ENCODE data around the genes PECAM1 and CEP112.

- PRO-cap, 2 experiments, result no peak in any of the 2 experiments
Measured at GRCh38 chr17:64038646-64039087, 18.2 kb upstream of the ICAM2 start.

GRCh38 chr17:64082564-64082830 lies 47.4 kb downstream of the ERN1 start:
- PRO-cap, 2 experiments, result no peak in any of the 2 experiments

DNA sequence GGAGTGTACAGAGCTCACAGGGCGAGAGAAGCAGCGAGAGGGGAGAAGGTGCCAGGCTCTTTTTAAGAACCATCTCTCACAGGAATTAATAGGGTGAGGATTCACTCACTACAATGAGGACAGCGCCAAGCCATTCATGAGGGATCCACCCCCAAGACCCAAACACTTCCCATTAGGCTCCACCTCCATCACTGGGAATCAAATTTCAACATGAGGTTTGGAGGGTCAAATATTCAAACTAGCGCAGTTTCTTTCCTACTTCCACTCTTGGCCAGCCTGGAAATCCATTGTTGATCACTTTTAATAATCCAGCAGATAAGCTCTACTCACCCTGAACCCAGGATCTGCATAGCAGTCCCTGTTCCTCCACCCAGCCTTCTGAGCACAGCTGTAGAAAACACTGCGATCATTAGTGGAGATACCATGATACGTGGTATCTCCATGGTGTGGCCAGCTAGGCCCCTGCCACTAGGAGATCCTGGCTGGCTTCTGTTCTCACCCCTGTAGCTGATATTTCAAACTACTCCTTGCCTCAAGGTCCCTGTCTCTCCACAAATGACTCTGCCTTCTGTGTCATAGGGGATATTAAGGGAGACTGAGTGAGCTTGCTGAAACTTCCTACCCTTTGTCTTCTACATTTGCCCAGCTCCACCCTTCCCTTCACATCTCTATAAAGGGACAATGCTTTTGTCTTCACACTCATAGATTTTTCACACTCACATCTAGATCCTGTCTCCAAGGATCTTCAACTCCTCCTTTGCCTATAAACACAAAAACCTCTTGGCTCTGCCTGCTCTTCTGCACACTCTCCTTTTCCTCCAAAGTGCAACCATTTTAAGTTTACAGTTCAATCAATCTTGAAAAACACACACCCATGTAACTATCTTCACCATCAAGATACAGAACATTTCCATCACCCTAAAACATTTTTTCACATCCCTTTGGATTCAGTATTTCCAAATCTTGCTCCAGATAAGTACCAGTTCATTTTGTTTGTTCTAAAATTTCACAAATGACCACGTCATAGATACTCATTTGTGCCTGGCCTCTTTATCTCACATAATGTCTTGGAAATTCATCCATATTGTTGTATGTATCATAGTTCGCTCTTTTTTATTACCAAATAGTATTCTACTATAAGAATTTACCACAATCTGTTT lies 44.2 kb downstream of the ERN1 start:
- PRO-cap, 2 experiments, result peak in 1 of 2 experiments; most common plus-strand start position 702 of the sequence (in 1); most common minus-strand start position 557 of the sequence (in 1)

DNA sequence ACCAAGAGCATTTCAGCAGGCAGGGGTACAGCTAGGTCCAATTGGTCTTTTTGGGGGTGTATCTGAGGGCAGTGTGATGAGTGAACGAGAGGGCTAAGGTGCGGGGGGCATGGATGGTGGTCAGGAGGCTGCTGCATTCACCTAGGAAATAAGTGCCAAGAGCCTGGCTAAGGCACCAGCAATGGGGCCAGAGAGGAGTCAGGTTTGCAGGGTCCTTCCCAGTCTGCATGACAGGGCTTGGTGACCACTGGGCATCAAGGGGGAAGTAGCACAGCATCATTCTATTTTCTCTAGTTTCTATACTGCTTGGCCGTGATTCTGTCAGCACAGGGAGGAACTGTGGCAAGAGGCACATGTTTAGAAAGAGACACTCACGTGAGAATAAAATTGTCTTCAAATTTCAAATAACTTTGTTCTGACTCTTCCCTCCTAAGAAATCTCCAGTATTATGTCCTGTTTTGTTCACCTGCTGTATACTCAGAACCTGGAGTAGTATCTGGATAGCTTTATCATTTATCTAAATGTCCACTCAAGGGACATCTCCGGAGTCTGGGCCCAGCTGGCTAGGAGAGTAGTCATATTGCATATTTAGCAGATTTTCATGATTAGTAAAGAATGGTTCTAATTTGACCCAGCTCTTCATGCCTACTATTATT lies 37.8 kb downstream of the ERN1 start:
- PRO-cap, 2 experiments, result no peak in any of the 2 experiments

GRCh38 chr17:64237758-64238095 lies 25.3 kb downstream of the TEX2 start:
- PRO-cap, 2 experiments, result no peak in any of the 2 experiments

GRCh38 chr17:64277801-64278280 lies 14.8 kb upstream of the TEX2 start:
- PRO-cap, 2 experiments, result peak in 1 of 2 experiments; most common minus-strand start chr17:64278027 (in 1)

- PRO-cap, 2 experiments, result no peak in any of the 2 experiments
Measured at GRCh38 chr17:64356803-64357634, 33.6 kb downstream of the PECAM1 start.

DNA sequence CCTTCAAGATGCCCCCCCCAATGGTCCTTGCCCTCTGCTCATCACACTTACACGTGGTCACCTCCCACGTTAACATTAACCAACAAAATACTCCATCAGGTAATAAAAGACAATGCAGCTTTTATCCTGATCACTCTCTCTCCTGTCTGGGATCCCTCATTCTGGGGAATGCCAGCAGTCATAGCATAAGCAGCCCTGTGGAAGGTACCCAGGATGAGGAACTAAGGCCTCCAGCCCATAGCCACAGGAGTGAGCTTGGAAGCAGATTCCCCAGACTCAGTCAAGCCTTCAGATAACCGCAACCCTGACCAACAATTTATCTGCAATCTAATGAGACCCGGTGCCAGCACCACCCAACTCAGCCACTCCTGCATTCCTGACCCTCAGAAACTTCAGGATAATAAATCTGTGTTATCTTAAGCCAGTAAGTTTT lies 6.3 kb downstream of the PECAM1 start:
- PRO-cap, 2 experiments, result no peak in any of the 2 experiments

GRCh38 chr17:64384930-64386087 lies 5.4 kb downstream of the PECAM1 start:
- PRO-cap, 2 experiments, result peak in 1 of 2 experiments; most common plus-strand start chr17:64385450 (in 1); most common minus-strand start chr17:64384981 (in 1)

- PRO-cap, 2 experiments, result peak in 2 of 2 experiments; most common plus-strand start chr17:64390791 (in 1); most common minus-strand start chr17:64390860 (in 2)
Measured at GRCh38 chr17:64389940-64391066, at the start of gene PECAM1. PECAM1 (minus strand) TSS chr17:64390860.

GRCh38 chr17:64496458-64496701 lies 474 bp downstream of the POLG2 start:
- PRO-cap, 2 experiments, result no peak in any of the 2 experiments

- PRO-cap, 2 experiments, result no peak in any of the 2 experiments
Measured at GRCh38 chr17:64530431-64531345, 23.9 kb downstream of the CEP95 start.

DNA sequence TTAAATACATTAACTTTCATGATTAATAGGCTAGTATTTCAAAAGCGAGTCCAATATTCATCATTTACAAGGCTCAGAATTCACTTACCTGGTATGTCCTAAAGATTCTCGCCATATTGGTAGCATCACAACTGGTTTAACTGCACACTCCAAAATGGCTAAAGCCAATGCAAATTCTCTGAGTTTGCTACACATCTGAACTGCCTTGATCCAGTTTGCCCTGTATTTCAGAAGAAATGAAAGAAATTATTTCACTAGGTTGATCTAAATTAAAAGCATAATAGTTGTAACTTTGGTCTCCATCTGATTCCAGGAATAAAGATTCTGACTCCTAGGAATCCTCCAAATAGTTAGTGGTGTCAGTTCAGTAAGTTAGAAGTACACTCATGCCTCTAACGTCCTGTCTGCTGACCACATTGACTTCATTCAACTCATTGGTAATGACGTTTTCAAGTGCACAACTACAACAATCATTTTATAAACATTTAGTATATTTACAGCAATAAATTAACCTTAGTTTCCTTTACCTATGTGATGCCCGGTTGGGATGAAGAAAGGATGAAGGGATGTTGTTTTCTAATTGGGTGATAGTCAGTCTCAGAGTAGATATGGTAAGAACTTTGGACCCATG lies 99.8 kb upstream of the SMURF2 start:
- PRO-cap, 2 experiments, result no peak in any of the 2 experiments

DNA sequence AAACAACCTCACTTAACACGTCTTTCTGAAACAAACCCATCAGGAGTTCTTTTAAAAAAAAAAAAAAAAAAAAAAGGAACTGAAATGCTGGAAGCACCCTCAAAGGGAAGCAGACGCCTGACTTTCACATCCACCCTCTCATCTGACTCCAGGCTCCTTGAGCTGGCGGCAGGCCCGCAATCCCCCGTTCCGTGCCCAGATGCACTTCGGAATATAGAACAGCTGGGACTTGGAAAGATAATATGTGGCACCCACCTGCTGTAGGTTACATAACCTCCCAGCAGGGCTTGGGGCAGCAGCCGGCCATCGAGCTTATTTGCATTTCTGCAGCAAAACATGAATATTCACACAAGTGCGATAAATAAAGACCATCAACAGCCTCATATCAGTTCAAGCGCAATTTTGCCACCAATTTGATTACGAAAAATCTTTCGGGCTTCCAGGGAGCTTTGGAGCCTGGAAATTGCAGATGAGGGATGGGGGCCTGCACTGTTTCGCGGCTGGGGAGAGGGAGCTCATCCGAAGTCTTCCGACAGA lies 115.7 kb upstream of the SMURF2 start:
- PRO-cap, 2 experiments, result no peak in any of the 2 experiments

DNA sequence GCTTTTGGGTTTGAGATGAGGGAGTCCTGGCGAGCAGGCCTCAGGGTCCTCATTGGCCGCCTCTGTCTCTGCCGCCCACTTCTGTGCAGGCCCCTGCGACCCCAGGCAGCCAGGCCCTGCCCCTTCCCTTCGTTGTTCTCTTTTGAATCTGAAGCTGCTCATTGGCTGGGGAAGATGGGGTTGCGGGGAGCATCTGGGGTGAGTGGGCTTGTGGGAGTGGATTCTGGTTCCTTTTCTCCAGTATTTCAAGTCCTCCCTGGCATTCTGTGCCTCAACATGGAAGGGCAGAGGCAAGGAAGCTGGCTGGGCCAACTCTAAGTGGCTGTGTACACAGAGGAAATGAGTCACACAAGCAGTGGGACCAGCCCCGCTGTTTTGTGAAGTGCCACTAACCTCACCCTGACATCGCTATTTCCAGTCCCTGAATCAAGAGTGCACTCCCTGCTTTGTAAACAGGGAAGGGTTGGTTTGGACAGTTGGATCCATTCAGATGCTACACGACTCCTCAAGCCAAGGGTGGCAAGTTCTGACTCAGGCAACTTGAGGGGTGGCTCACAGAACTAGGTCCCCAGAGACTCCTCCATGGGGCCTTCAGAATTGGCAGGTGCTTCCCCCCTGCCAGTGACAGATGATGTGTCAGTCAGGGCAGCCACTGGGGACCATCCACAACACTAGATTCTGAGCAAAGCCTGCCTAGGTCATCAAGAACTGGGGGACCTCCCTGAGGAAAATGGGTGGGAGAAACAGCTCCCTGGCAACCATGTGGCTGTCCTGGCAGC lies 110.8 kb downstream of the LRRC37A3 start:
- PRO-cap, 2 experiments, result peak in 2 of 2 experiments; most common plus-strand start position 408 of the sequence (in 1)

DNA sequence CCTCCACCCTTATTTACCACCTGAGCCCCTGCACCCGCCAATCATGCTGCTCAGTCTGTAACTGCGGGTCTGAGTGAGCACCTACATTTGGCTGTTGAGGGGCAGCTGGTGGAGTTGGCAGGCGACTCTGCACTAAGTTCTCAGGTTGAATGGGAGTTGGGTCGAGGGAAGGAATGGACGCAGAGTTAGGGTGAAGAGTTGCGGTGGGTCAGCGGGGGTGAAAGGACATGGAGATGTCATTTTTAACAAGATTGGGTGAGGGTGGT lies 83.3 kb downstream of the LRRC37A3 start:
- PRO-cap, 2 experiments, result no peak in any of the 2 experiments

DNA sequence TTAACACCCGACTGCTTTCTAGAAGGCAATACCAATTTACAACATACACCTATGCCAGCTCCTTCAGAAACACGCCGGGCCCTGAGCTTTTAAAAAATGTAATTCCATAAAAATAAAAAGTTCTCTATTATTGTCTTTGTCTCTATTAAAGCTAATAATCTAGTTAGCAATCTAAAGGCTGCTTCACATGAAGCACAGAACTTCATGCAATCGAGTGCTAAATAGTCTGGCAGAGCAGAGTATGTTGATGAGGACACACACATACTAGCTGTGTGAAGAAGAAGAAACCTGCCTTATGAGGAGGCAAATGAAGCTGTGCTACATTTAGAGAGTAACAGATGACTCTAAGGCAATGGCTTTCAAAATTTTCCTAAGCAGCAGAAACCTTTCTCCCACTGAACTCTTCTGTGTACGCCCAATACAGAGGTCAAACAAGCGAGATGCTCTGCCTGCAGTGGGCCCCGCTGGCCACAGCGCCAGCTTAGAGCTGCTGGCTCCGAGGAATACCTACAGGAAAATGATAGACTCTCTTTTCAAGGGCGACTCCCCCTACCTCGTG lies 39.3 kb downstream of the GNA13 start:
- PRO-cap, 2 experiments, result no peak in any of the 2 experiments

GRCh38 chr17:66187162-66188031 lies 4.5 kb downstream of the CEP112 start:
- PRO-cap, 2 experiments, result no peak in any of the 2 experiments

DNA sequence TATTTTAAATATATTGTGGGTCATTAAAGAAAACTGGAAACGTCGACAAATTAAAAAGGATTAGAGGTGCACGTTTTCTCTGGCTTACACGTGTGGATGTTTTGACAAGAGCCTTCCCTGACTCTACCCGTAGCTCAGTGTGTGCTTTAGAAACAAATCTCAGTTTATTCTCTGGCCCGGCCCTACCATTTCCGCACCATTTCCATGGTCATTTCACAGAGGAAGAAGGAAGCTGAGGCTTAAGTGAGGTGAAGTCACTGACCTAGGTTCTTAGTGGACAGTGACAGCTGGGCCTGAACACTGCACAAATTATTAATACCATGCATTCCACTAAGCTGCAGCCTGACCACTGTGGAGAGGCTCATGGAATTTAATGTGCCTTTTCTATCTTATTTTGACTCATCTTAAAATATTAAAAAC lies 990 bp downstream of the CEP112 start:
- PRO-cap, 2 experiments, result peak in 1 of 2 experiments; most common plus-strand start position 273 of the sequence (in 1); most common minus-strand start position 136 of the sequence (in 1)

GRCh38 chr17:66191353-66192684 lies at the start of gene CEP112:
CEP112 (minus strand) TSS chr17:66192133.
- PRO-cap, 2 experiments, result peak in 2 of 2 experiments; most common minus-strand start chr17:66192070 (in 2)

Data from heart right ventricle (tissue), 2 donors.